Subcutaneous adipose tissue (tissue), 3 donors: ENCODE measurements around the genes BAIAP2L1 and ZNF394.

DNA sequence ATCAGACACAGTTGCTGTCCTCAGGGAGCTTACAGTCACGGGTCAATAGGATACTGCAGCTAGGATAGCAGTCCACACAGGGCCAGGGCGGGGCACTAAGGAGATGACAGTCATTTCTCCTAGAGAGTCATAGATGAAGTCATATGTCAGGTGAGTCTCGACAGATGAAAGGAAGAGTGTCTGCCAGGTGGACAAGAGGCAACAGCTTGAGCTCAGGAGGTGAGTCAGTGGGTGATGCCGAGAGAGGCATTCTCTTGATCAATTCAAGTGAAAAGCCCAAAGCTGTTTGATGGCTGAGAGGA is 486 bp upstream of the LMTK2 start:
- PRO-cap, result no peak
- RAMPAGE, long total RNA, 3 experiments, result no peak in any of the 3 experiments

- PRO-cap, result no peak
- RAMPAGE, long total RNA, 3 experiments, result no peak in any of the 3 experiments
Measured at GRCh38 chr7:98133551-98134524, 27.2 kb downstream of the LMTK2 start.

DNA sequence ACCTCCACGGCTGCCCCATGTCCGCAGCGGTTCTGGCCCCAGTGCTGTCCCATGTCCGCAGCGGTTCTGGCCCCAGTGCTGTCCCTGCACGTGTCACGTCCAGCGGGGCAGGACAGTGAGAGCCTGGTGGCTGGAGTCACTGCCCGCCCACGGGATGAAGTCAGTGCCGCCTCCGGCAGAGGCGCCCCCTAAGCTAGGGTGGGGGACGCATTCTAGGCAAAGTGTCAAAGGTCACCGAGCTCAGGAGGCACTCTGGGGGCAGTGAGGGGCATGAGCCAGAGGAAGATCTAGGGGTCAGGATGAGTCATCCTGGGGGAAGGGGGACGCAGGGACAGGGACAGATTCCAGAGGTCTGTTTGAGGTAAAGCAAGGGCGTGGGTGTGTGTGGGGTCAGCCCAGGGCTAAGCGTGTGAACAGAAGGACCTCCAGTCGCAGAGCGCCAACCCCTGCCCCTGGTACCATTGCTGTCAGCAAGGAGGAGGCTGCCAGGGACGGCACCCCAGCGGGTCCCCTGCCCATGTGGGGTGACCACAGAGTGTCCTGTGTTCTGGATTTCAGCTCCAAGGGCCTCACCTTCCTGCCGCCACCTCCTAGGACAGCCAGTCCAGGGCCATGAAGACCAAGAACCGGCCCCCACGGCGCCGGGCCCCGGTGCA is 587 bp downstream of the BHLHA15 start:
- PRO-cap, result no peak
- RAMPAGE, long total RNA, 3 experiments, result no peak in any of the 3 experiments

DNA sequence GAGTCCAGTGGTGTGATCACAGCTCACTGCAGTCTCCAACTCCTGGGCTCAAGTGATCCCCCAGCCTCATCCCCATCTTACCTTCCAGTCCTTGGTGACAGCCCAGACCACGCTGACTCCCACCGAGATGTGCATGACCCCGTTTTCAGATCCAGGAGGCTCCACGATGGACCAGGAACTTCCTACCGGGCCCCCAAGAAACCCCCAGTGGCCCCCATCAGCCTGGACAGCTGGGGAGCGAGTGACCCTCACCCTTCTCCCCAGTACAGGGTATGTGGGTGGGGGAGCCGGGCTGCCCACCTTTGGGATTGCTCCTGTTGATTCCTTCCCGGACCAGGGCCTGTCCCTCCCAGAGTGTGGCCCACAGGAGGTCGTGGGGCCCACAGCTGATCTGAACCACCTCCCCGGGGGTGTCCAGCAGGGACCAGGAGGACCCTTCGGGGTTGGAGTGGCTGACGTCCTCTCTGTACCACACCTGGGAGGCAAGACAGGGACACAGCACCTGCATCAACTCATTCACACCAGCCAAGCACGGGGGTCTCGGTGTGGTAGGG is 11.2 kb downstream of the TECPR1 start:
- PRO-cap, result no peak
- RAMPAGE, long total RNA, 3 experiments, result no peak in any of the 3 experiments

DNA sequence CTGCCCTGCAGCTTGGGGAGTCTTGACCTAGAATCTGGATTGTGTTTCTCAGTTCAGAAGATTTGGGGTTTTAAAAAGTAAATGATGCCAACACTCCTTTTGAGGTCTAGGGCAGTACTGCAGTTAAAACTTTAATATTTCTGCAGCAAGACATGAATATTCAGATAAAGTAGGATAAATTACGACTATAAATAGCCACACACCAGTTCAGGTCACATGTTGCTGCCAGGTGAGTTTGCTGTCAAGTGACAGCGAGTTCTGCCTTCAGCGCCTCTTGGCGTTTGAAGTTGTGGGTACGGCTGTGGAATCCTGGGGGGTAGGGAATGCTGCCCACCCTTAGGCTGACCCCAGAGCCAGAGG is 5.1 kb downstream of the BRI3 start:
- PRO-cap, result no peak
- RAMPAGE, long total RNA, 3 experiments, result no peak in any of the 3 experiments

- PRO-cap, result no peak
- RAMPAGE, long total RNA, 3 experiments, result no peak in any of the 3 experiments
Measured at GRCh38 chr7:98307441-98308314, 26.2 kb downstream of the BRI3 start.

GRCh38 chr7:98400198-98401244 is at the start of gene BAIAP2L1:
Gene BAIAP2L1 (minus strand): TSS chr7:98401090.
- PRO-cap, result unidirectional peak, minus-strand start at chr7:98401018
- RAMPAGE, long total RNA, 3 experiments, result no peak in any of the 3 experiments

DNA sequence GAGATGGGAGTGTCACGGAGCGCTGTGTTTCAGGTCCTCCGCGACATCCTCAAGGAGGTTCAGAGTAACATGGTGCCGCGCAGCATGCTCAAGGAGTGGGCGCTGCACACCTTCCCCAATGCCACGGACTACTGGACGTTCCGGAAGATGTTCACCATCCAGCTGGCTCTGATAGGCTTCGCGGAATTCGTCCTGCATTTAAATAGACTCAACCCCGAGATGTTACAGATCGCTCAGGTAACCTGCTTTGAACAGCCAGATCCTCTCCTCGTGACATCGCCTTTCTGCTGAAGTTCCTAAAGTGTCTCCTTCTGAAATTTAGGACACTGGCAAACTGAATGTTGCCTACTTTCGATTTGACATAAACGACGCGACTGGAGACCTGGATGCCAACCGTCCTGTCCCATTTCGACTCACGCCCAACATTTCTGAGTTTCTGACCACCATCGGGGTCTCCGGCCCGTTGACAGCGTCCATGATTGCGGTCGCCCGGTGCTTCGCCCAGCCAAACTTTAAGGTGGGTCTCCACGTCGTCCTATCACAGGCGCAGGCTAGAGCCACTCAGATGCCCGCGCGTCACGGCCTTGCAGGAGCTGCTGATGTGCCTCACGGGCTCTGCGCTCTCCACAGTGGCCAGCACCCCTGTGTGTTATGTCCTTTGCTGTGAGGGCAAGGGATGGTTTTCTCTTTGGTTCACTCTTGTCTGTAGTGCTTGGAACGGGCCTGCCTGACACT is 132.7 kb downstream of the SMURF1 start:
- PRO-cap, result no peak
- RAMPAGE, long total RNA, 3 experiments, result no peak in any of the 3 experiments

- PRO-cap, result no peak
- RAMPAGE, long total RNA, 3 experiments, result no peak in any of the 3 experiments
Measured at GRCh38 chr7:99027685-99028554, 116.0 kb downstream of the SMURF1 start.

GRCh38 chr7:99029915-99030763 is 113.8 kb downstream of the SMURF1 start:
- PRO-cap, result no peak
- RAMPAGE, long total RNA, 3 experiments, result no peak in any of the 3 experiments

GRCh38 chr7:99128138-99128608 is 15.7 kb downstream of the SMURF1 start:
- PRO-cap, result no peak
- RAMPAGE, long total RNA, 3 experiments, result no peak in any of the 3 experiments

DNA sequence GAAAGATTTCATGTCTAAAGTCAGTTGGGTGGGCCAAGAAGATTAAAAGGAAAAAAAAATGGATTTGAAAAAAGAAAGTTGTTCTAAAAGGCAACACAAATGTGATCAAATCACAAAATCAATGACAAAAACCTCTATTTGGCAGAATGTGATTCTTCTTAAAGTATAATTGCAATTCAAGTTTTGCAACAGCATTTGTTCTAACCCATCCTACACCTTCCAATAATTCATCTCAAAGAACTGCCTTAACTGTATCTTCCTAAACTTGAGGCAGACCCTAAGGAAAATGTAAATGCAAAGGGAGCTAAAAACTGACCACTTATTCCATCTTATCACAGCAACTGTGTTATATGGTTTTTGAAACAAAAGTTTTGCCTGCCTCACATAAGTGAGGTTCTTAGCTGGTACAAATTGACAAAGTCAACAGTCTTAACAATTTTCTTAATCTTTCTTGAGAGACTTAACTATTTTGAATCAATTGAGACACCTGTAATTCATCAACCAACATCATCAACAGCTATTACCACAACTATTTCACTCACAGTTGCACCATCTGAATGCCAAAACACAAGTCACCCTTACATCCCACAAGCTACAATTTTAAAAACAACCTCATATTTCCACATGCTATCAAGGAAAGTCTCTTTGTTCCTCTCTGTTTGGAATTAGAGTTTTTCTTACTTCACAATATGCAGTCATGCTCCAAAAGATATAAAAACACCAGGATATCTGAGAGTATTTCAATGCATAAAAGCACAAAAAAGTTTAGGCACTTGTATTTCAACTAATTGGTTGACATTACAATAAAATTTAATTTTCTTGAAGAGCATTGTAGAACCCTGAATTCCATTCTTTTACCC is 5.0 kb downstream of the SMURF1 start:
- PRO-cap, result no peak
- RAMPAGE, long total RNA, 3 experiments, result no peak in any of the 3 experiments

- PRO-cap, result no peak
- RAMPAGE, long total RNA, 3 experiments, result no peak in any of the 3 experiments
Measured at GRCh38 chr7:99327665-99328119, 2.0 kb downstream of the ARPC1A start.

DNA sequence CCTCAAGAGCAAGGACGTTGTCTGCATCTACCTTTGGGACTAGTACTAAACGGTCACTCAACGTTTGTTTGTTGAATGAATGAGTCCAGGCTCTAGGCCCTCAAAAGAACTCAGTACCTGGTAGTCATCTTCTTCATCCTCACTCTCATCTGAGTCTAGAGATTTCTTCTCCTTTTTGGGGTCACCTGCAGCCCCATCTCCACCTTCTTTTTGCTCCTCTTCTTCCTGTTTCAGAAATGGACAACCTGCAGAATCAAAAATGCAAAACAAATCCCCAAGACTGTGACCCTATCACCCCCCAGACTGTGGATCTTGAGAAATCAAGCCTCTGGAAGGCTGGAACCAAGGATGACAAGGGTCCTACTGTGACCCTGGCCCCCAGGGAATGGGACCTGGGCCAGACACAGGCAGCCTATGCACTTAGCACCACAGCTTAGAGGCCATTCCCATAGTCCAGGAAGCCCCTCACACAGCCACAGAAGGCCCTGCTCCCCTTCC is 5.1 kb downstream of the PDAP1 start:
- PRO-cap, result no peak
- RAMPAGE, long total RNA, 3 experiments, result no peak in any of the 3 experiments

- PRO-cap, result no peak
- RAMPAGE, long total RNA, 3 experiments, result no peak in any of the 3 experiments
Measured at GRCh38 chr7:99449859-99450567, 11.3 kb downstream of the CPSF4 start.

- PRO-cap, result bidirectional peak, plus-strand start at chr7:99470698, minus-strand start at chr7:99470457
- RAMPAGE, long total RNA, 3 experiments, result no peak in any of the 3 experiments
Measured at GRCh38 chr7:99470222-99470855, 2.4 kb upstream of the ZNF789 start.

- PRO-cap, result bidirectional peak, plus-strand start at chr7:99500384, minus-strand start at chr7:99500297
- RAMPAGE, long total RNA, 3 experiments, result start-site peak on the plus strand in 1 of 3 experiments, at chr7:99500326-99500417 at its widest, 10 reads per replicate; start-site peak on the minus strand in 3 of 3 experiments, at chr7:99500233-99500322 at its widest, 24 to 37 reads per replicate
Measured at GRCh38 chr7:99500203-99500504, at the start of gene ZNF394. Gene ZNF394 (minus strand): TSS chr7:99500281.

GRCh38 chr7:99694117-99695042 is 14.6 kb upstream of the CYP3A5 start:
- PRO-cap, result no peak
- RAMPAGE, long total RNA, 3 experiments, result no peak in any of the 3 experiments

DNA sequence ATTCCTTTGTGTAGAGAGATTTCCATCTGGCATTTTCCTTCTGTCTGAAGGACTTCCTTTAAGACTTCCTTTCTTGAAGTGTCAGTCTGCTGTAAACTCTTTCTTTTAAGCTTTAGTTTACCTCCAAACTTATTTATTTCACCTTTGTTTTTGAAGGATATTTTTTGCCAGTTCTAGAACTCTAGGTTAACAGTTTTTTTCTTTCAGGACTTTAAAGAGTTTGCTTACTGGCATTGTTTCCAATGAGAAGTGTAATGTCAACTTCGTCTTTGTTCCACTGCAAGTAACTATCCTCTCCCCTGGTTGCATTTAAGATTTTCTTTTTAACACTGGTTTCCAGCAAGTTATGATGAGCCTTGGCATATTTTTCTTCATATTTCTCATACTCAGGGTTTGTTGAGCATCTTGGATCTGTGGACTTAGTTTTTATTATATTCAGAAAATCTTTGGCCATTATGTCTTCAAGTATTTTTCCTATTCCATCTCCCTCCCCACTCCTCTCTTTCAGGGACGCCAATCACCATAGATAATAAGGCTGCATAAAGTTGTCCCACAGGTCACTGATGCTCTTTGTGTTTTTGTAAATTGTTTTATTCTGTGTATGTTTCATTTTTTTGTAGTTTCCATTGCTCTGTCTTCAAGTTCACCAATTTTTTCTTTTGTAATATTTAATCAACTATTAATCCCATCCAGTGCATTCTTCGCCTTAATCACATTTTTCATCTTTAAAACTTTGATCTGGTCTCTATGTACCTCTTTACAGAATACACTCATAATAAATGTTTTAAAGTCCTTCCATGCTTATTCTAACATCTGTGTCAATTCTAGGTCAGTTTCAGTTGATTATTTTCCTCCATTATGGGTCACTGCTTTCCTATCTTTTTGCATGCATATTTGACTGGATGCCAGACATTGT is 18.5 kb downstream of the TRIM4 start:
- PRO-cap, result no peak
- RAMPAGE, long total RNA, 3 experiments, result no peak in any of the 3 experiments

GRCh38 chr7:99967824-99968632 is 7.8 kb downstream of the AZGP1 start:
- PRO-cap, result no peak
- RAMPAGE, long total RNA, 3 experiments, result no peak in any of the 3 experiments